ENCODE results near the gene RNF141.

GRCh38 chr11:9551756-9552637 is 21.5 kb upstream of the WEE1 start:
- RAMPAGE, long total RNA, result no peak
- RRBS, result no CpG with 5 or more reads among the region's 9 CpGs
PRO-cap:
- standard, result bidirectional peak, plus-strand start at chr11:9552048, minus-strand start at chr11:9552041; bidirectional peak, plus-strand start at chr11:9552356, minus-strand start at chr11:9552199
- CoPRO, capped RNA only, 2 experiments, result peak in 2 of 2 experiments; most common plus-strand start chr11:9552223 (in 1); most common minus-strand start chr11:9551977 (in 2)
- CoPRO, capped and uncapped RNA, 2 experiments, result peak in 1 of 2 experiments; most common plus-strand start chr11:9552027 (in 1); most common minus-strand start chr11:9551977 (in 1)
- CoPRO, uncapped RNA only, 2 experiments, result no peak in any of the 2 experiments
CAGE:
- cytosol, long polyA plus RNA, result no peak
- long polyA plus RNA, result no peak
- nucleolus, long total RNA, result no peak
- nucleus, long polyA plus RNA, result no peak

DNA sequence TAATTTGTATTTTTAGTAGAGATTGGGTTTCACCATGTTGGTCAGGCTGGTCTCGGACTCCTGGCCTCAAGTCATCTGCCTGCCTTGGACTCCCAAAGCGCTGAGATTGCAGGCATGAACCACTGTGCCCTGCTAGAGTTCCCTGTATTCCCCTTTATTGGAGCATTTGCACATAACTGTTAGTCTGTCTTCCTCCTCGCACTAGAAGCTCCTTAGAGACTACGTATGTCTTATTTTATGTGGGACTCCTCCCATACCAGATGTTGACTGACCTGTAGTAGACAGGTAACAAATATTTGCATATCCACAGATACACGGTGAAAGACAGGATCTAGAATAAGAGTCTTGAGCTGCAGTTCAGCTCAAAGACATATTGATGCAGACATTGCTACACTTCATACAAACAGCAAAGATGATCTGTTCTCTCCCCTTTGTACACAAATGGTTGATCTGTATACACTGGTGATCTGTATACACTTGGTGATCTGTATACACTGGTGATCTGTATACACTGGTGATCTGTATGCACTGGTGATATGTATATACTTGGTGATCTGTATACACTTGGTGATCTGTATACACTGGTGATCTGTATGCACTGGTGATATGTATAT is 40.8 kb downstream of the SWAP70 start:
- RAMPAGE, long total RNA, result no peak
- RRBS, result no CpG with 5 or more reads among the region's 5 CpGs
PRO-cap:
- standard, result no peak
- CoPRO, capped RNA only, 2 experiments, result no peak in any of the 2 experiments
- CoPRO, capped and uncapped RNA, 2 experiments, result no peak in any of the 2 experiments
- CoPRO, uncapped RNA only, 2 experiments, result no peak in any of the 2 experiments
CAGE:
- cytosol, long polyA plus RNA, result no peak
- long polyA plus RNA, result no peak
- nucleolus, long total RNA, result no peak
- nucleus, long polyA plus RNA, result no peak

GRCh38 chr11:9858896-9859343 is 195.0 kb downstream of the SWAP70 start:
- RAMPAGE, long total RNA, result no peak
- RRBS, result no CpG with 5 or more reads among the region's 2 CpGs
PRO-cap:
- standard, result unidirectional peak, minus-strand start at chr11:9858969
- CoPRO, capped RNA only, 2 experiments, result no peak in any of the 2 experiments
- CoPRO, capped and uncapped RNA, 2 experiments, result no peak in any of the 2 experiments
- CoPRO, uncapped RNA only, 2 experiments, result no peak in any of the 2 experiments
CAGE:
- cytosol, long polyA plus RNA, result no peak
- long polyA plus RNA, result no peak
- nucleolus, long total RNA, result no peak
- nucleus, long polyA plus RNA, result no peak

GRCh38 chr11:9930843-9931476 is 267.1 kb downstream of the SWAP70 start:
- RAMPAGE, long total RNA, result no peak
- RRBS, result no CpG with 5 or more reads among the region's 8 CpGs
PRO-cap:
- standard, result bidirectional peak, plus-strand start at chr11:9931217, minus-strand start at chr11:9931015
- CoPRO, capped RNA only, 2 experiments, result no peak in any of the 2 experiments
- CoPRO, capped and uncapped RNA, 2 experiments, result no peak in any of the 2 experiments
- CoPRO, uncapped RNA only, 2 experiments, result no peak in any of the 2 experiments
CAGE:
- cytosol, long polyA plus RNA, result no peak
- long polyA plus RNA, result no peak
- nucleolus, long total RNA, result no peak
- nucleus, long polyA plus RNA, result no peak

DNA sequence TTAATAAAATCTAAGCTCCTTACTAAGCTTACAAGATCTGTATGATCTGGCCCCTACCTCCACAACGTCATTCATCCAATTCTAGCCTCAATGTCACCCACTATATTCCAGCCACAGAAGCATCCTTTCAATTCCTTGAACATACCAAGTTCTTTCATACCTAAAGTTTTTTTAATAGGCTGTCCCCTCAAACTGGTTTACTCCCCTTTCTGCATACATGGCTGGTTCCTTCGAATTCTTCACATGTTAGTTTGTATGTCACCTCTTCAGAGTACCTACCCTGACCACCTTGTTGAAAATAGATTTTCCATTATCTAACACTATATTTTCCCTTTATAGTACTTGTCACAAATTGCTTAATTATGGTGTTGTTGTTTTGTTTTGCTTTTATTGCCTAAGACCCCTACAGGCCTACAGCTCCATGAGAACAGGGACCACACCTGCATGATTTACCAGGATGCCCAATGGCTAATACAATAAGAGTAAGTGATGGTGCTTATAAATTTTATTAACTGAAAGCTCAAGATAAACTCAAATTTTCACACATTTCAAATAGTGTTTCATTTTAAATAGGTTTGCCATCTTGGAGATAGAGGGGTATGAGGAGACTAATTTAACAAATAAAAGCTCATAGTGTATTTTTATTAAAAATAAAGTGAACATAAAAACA is 69.4 kb downstream of the SBF2 start:
- RAMPAGE, long total RNA, result no peak
- RRBS, result no CpG with 5 or more reads among the region's 2 CpGs
PRO-cap:
- standard, result no peak
- CoPRO, capped RNA only, 2 experiments, result no peak in any of the 2 experiments
- CoPRO, capped and uncapped RNA, 2 experiments, result no peak in any of the 2 experiments
- CoPRO, uncapped RNA only, 2 experiments, result no peak in any of the 2 experiments
CAGE:
- cytosol, long polyA plus RNA, result no peak
- long polyA plus RNA, result no peak
- nucleolus, long total RNA, result no peak
- nucleus, long polyA plus RNA, result no peak

DNA sequence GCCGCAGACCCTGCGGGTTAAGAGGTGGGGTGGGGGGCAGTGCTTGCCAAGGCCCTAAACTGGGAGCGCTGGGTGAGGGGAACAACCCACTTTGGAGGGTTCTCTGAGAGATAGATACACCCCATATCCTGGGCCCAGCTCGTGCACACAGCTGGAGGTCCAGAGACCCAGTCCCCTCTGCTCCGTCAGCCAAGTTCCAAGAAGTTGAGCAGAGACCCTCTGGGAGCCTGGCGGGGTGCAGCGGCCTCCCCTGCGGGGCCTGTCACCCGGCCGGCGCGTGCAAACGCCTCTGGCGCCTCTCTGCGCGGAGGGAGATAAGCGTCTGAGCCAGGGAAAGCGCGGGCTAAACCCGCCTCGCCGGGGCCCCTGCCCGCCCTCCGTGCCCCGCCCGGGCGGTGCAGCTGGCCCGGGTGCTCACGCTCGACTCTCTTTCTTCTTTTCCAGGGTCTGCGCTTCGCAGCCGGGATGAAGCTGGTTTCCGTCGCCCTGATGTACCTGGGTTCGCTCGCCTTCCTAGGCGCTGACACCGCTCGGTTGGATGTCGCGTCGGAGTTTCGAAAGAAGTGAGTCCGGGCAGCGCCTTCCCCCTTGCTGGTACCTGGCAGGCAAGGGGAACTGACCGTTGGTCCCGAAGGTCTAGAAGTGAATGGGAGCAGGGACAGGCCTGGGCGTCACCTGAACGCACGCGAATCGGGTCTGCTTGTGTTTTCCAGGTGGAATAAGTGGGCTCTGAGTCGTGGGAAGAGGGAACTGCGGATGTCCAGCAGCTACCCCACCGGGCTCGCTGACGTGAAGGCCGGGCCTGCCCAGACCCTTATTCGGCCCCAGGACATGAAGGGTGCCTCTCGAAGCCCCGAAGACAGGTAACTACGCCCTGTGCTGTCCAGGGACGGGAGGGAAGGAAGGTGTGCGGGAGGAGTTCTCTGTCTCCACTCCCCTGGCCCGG is 636 bp downstream of the ADM start:
- RAMPAGE, long total RNA, result no peak
- RRBS, result 57% methylated on average over 19 of the region's 66 CpGs
PRO-cap:
- standard, result no peak
- CoPRO, capped RNA only, 2 experiments, result no peak in any of the 2 experiments
- CoPRO, capped and uncapped RNA, 2 experiments, result no peak in any of the 2 experiments
- CoPRO, uncapped RNA only, 2 experiments, result no peak in any of the 2 experiments
CAGE:
- cytosol, long polyA plus RNA, result no peak
- long polyA plus RNA, result no peak
- nucleolus, long total RNA, result no peak
- nucleus, long polyA plus RNA, result no peak

- RAMPAGE, long total RNA, result no peak
- RRBS, result no CpG with 5 or more reads among the region's 4 CpGs
PRO-cap:
- standard, result no peak
- CoPRO, capped RNA only, 2 experiments, result no peak in any of the 2 experiments
- CoPRO, capped and uncapped RNA, 2 experiments, result no peak in any of the 2 experiments
- CoPRO, uncapped RNA only, 2 experiments, result no peak in any of the 2 experiments
CAGE:
- cytosol, long polyA plus RNA, result no peak
- long polyA plus RNA, result no peak
- nucleolus, long total RNA, result no peak
- nucleus, long polyA plus RNA, result no peak
These were observed 48.1 kb upstream of the AMPD3 start for GRCh38 chr11:10406895-10407420.

GRCh38 chr11:10488895-10489715 is 34.0 kb downstream of the AMPD3 start:
- RAMPAGE, long total RNA, result no peak
- RRBS, result no CpG with 5 or more reads among the region's 11 CpGs
PRO-cap:
- standard, result no peak
- CoPRO, capped RNA only, 2 experiments, result no peak in any of the 2 experiments
- CoPRO, capped and uncapped RNA, 2 experiments, result no peak in any of the 2 experiments
- CoPRO, uncapped RNA only, 2 experiments, result no peak in any of the 2 experiments
CAGE:
- cytosol, long polyA plus RNA, result no peak
- long polyA plus RNA, result no peak
- nucleolus, long total RNA, result no peak
- nucleus, long polyA plus RNA, result no peak

- RAMPAGE, long total RNA, result start-site peak on the minus strand at chr11:10541147-10541181, 144 and 166 reads in 2 replicates
- RRBS, result 3% methylated on average over 24 of the region's 83 CpGs
PRO-cap:
- standard, result unidirectional peak, plus-strand start at chr11:10540594; bidirectional peak, plus-strand start at chr11:10541345, minus-strand start at chr11:10541187; unidirectional peak, minus-strand start at chr11:10541574
- CoPRO, capped RNA only, 2 experiments, result peak in 2 of 2 experiments; most common plus-strand start chr11:10541314 (in 2); most common minus-strand start chr11:10541176 (in 2)
- CoPRO, capped and uncapped RNA, 2 experiments, result peak in 2 of 2 experiments; most common plus-strand start chr11:10541314 (in 2); most common minus-strand start chr11:10541176 (in 2)
- CoPRO, uncapped RNA only, 2 experiments, result peak in 1 of 2 experiments; most common plus-strand start chr11:10541177 (in 1); most common minus-strand start chr11:10540941 (in 1)
CAGE:
- cytosol, long polyA plus RNA, result start-site peak on the minus strand at chr11:10541145-10541193, 294 and 174 reads in 2 replicates
- long polyA plus RNA, result no peak
- nucleolus, long total RNA, result no peak
- nucleus, long polyA plus RNA, result start-site peak on the minus strand at chr11:10541158-10541194, 80 and 178 reads in 2 replicates
These were observed at the start of gene RNF141 for GRCh38 chr11:10540454-10541752. TSS of gene RNF141 (minus strand) at chr11:10541187.

DNA sequence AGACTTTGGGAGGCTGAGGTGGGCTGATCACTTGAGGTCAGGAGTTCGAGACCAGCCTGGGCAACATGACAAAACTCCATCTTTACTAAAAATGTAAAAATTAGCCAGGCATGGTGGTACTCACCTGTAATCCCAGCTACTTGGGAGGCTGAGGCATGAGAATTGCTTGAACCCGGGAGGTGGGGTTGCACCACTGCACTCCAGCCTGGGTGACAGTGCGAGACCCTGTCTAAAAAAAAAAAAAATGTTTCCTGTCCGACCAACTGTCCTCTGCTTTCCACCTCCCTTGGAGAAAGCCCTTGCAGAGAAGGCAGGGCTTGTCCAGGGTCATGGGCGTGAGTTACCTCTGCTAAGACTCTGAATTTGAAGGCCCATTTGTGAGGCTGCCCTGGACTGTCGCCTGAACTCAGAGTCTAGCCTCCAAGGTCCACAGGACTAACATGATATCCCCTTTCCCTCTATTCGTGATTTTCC is 3.4 kb downstream of the IRAG1 start:
- RAMPAGE, long total RNA, result no peak
- RRBS, result no CpG with 5 or more reads among the region's 7 CpGs
PRO-cap:
- standard, result no peak
- CoPRO, capped RNA only, 2 experiments, result no peak in any of the 2 experiments
- CoPRO, capped and uncapped RNA, 2 experiments, result no peak in any of the 2 experiments
- CoPRO, uncapped RNA only, 2 experiments, result no peak in any of the 2 experiments
CAGE:
- cytosol, long polyA plus RNA, result no peak
- long polyA plus RNA, result no peak
- nucleolus, long total RNA, result no peak
- nucleus, long polyA plus RNA, result no peak

- RAMPAGE, long total RNA, result no peak
- RRBS, result no CpG with 5 or more reads among the region's 5 CpGs
PRO-cap:
- standard, result no peak
- CoPRO, capped RNA only, 2 experiments, result no peak in any of the 2 experiments
- CoPRO, capped and uncapped RNA, 2 experiments, result no peak in any of the 2 experiments
- CoPRO, uncapped RNA only, 2 experiments, result no peak in any of the 2 experiments
CAGE:
- cytosol, long polyA plus RNA, result no peak
- long polyA plus RNA, result no peak
- nucleolus, long total RNA, result no peak
- nucleus, long polyA plus RNA, result no peak
These were observed 2.0 kb downstream of the EIF4G2 start for GRCh38 chr11:10806714-10807144.

DNA sequence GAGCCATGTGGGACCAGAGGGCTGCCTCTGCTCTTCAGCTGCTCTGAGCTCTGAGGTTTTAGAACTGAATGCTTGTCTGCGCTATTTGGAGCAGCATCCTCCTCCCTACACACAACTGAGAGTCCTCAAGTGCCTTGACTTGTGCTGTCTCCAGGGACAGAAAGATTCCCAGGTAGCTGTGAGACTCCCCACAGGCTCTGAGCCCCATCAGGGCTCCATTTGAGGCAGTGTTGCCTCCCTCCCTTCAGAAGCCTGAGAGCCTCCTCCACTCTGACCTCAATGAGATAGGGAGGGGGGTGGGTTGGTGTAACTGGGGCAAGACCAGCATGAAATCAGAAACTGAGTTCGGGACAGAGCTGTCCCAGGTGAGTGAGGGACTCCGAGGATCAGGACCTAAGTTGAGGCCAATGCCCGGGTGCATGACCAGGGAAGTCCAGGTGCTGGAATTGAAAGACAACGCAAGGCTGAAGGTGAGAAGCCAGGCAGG is 40.7 kb upstream of the ZBED5 start:
- RAMPAGE, long total RNA, result no peak
- RRBS, result no CpG with 5 or more reads among the region's 5 CpGs
PRO-cap:
- standard, result bidirectional peak, plus-strand start at position 335 of the sequence, minus-strand start at position 221 of the sequence
- CoPRO, capped RNA only, 2 experiments, result peak in 2 of 2 experiments; most common plus-strand start position 219 of the sequence (in 1); most common minus-strand start position 221 of the sequence (in 2)
- CoPRO, capped and uncapped RNA, 2 experiments, result peak in 2 of 2 experiments; most common plus-strand start position 279 of the sequence (in 1); most common minus-strand start position 221 of the sequence (in 2)
- CoPRO, uncapped RNA only, 2 experiments, result no peak in any of the 2 experiments
CAGE:
- cytosol, long polyA plus RNA, result no peak
- long polyA plus RNA, result no peak
- nucleolus, long total RNA, result no peak
- nucleus, long polyA plus RNA, result no peak

GRCh38 chr11:10930466-10931037 is 72.7 kb upstream of the ZBED5 start:
- RAMPAGE, long total RNA, result no peak
- RRBS, result no CpG with 5 or more reads among the region's 41 CpGs
PRO-cap:
- standard, result no peak
- CoPRO, capped RNA only, 2 experiments, result no peak in any of the 2 experiments
- CoPRO, capped and uncapped RNA, 2 experiments, result no peak in any of the 2 experiments
- CoPRO, uncapped RNA only, 2 experiments, result no peak in any of the 2 experiments
CAGE:
- cytosol, long polyA plus RNA, result no peak
- long polyA plus RNA, result no peak
- nucleolus, long total RNA, result no peak
- nucleus, long polyA plus RNA, result no peak

DNA sequence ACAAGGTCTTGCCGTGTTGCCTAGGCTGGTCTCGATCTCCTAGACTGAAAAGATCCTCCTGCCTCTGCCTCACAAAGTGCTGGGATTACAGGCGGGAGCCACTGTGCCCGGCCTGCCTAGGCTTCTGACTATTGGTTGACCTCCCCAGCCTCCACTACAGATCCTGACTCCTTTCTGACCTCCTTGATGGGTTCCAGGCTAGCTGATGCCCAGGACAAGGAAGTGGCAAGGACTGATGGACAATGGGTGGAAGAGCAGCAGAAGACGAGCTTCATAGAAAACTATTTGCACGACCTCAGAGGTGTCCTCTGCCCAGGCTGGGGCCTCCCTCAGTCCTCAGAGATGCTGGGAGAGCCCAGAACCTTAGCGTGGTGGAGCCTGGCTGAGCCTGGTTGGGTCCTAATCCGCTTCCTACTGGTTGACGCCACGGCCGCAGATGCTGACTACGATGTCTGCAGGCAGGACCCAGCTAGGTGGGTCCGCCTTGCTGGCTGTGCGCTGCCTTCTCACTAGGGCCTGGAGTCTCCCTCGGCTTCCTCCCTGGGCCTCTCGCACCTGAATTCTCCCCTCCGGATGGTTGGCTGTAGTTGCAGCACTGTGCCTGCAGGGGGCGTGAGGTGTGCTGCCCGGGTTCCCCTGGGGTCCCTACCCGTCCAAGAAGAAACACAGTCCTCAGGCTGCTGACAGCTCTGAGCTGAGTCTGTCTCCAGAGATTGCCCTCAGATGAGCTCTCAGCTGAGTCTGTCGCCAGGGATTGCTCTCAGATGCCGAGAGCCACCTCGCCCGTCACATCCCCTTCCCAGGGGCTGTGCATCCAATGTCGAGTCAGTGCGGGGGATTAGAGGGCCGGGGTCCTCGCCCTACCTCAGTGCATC is 197.3 kb downstream of the CSNK2A3 start:
- RAMPAGE, long total RNA, result no peak
- RRBS, result 6% methylated on average over 3 of the region's 28 CpGs
PRO-cap:
- standard, result no peak
- CoPRO, capped RNA only, 2 experiments, result no peak in any of the 2 experiments
- CoPRO, capped and uncapped RNA, 2 experiments, result no peak in any of the 2 experiments
- CoPRO, uncapped RNA only, 2 experiments, result no peak in any of the 2 experiments
CAGE:
- cytosol, long polyA plus RNA, result no peak
- long polyA plus RNA, result no peak
- nucleolus, long total RNA, result no peak
- nucleus, long polyA plus RNA, result no peak

GRCh38 chr11:11535384-11536291 is 86.2 kb downstream of the GALNT18 start:
- RAMPAGE, long total RNA, result no peak
- RRBS, result no CpG with 5 or more reads among the region's 7 CpGs
PRO-cap:
- standard, result no peak
- CoPRO, capped RNA only, 2 experiments, result no peak in any of the 2 experiments
- CoPRO, capped and uncapped RNA, 2 experiments, result no peak in any of the 2 experiments
- CoPRO, uncapped RNA only, 2 experiments, result no peak in any of the 2 experiments
CAGE:
- cytosol, long polyA plus RNA, result no peak
- long polyA plus RNA, result no peak
- nucleolus, long total RNA, result no peak
- nucleus, long polyA plus RNA, result no peak

- RAMPAGE, long total RNA, result no peak
- RRBS, result no CpG with 5 or more reads among the region's 4 CpGs
PRO-cap:
- standard, result no peak
- CoPRO, capped RNA only, 2 experiments, result no peak in any of the 2 experiments
- CoPRO, capped and uncapped RNA, 2 experiments, result no peak in any of the 2 experiments
- CoPRO, uncapped RNA only, 2 experiments, result no peak in any of the 2 experiments
CAGE:
- cytosol, long polyA plus RNA, result no peak
- long polyA plus RNA, result no peak
- nucleolus, long total RNA, result no peak
- nucleus, long polyA plus RNA, result no peak
These were observed 44.6 kb downstream of the GALNT18 start for GRCh38 chr11:11577241-11577645.

GRCh38 chr11:11842269-11842950 is 638 bp downstream of the USP47 start:
- RAMPAGE, long total RNA, result no peak
- RRBS, result 0% methylated on average over 2 of the region's 31 CpGs
PRO-cap:
- standard, result bidirectional peak, plus-strand start at chr11:11842356, minus-strand start at chr11:11842211; bidirectional peak, plus-strand start at chr11:11842573, minus-strand start at chr11:11842553; bidirectional peak, plus-strand start at chr11:11842787, minus-strand start at chr11:11842639
- CoPRO, capped RNA only, 2 experiments, result peak in 2 of 2 experiments; most common plus-strand start chr11:11842785 (in 1); most common minus-strand start chr11:11842639 (in 2)
- CoPRO, capped and uncapped RNA, 2 experiments, result peak in 1 of 2 experiments; most common plus-strand start chr11:11842787 (in 1); most common minus-strand start chr11:11842639 (in 1)
- CoPRO, uncapped RNA only, 2 experiments, result no peak in any of the 2 experiments
CAGE:
- cytosol, long polyA plus RNA, result no peak
- long polyA plus RNA, result no peak
- nucleolus, long total RNA, result no peak
- nucleus, long polyA plus RNA, result no peak